Measurements from ENCODE around the genes ZNF729 and ZNF91.

GRCh38 chr19:20664386-20664912 is 3.1 kb upstream of the ZNF626 start:
- CAGE, long polyA plus RNA, result no peak
- RRBS, result no CpG with 5 or more reads among the region's 11 CpGs

- CAGE, long polyA plus RNA, result no peak
- RRBS, result no CpG with 5 or more reads among the region's 3 CpGs
Observed at GRCh38 chr19:21282354-21282967, 46.7 kb downstream of the ZNF708 start.

DNA sequence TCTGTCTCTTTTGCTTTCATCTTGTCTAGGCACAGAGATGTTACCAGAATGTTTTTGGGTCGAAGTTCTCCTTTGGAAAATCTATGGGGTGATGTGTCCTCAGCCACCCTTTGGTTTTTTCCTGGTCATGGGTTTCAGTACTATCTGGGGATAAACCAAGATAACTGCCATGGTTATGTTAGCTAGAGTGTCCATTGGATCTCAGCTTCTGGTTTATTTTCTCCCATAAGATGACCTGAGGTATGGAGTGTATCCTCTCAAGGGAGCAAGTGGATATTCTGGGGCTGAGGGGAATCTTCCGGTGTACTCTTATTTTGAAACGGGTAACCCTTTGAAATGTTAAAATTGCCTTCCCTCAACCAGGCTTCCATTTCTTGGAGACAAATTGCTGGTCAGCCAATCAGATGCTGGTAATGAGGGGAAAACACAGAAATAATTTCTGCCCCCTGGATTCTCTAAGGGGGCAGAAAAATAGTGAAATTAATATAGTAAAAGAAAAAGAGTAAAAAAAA is 1.5 kb downstream of the ZNF493 start:
- CAGE, long polyA plus RNA, result no peak
- RRBS, result no CpG with 5 or more reads among the region's 3 CpGs

DNA sequence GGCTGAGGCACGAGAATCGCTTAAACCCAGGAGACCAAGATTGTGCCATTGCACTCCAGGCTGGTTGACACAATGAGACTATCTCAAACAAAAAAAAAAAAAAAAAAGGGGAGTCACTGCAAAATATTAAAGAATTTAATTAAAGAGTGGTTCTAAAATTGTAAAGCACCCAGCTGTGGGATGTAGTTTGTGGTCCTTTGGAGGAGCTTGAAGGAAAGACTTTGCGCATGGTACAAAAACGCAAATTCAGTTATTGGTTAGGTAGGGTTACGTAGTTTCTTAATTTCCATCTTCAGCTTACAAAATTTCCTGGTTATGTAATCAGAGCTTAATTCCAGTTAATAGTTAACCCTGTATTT is 932 bp downstream of the ZNF429 start:
- CAGE, long polyA plus RNA, result no peak
- RRBS, result no CpG with 5 or more reads among the region's 5 CpGs

GRCh38 chr19:21805937-21806767 is 29.8 kb downstream of the ZNF43 start:
- CAGE, long polyA plus RNA, result no peak
- RRBS, result no CpG with 5 or more reads among the region's 3 CpGs

- CAGE, long polyA plus RNA, result no peak
- RRBS, result 3% methylated on average over 11 of the region's 61 CpGs
Observed at GRCh38 chr19:21851261-21852496, 15.7 kb upstream of the ZNF43 start.

- CAGE, long polyA plus RNA, result no peak
- RRBS, result no CpG with 5 or more reads among the region's 16 CpGs
Observed at GRCh38 chr19:22286172-22286493, at the start of gene ZNF729. Gene ZNF729 (plus strand): TSS chr19:22286441.

DNA sequence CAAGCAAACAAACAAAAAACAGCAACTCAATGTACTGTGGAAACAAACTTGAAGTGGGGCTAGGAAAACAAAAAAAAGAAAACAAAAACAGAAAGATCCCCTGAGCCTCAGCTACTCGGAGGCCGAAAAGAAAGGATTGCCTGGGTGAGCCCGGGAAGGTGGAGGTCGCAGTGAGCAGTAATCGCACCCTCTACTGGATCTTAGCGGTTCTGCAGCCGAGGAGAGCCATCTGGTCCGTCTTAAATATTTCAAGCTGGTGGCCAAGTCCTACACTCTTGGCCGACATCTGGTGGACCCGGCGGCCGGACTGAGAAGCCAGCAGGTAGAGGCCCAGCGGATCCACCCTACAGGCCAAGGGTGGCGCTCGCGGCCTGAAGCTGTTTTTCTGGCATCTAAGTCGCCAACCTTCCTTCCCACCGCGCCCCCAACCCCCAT is 46.6 kb upstream of the ZNF730 start:
- CAGE, long polyA plus RNA, result no peak
- RRBS, result no CpG with 5 or more reads among the region's 19 CpGs

DNA sequence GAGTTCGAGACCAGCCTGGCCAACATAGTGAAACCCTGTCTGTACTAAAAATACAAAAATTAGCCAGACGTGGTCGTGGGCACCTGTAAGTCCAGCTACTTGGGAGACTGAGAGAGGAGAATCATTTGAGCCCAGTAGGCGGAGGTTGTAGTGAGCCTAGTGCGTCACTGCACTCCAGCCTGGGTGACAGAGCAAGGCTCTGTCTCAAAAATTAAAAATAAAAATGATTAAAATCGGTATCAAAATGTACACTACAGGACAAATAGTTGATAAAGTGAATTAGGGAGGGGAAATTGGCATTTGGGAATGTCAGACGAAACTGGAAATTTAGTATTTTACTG is 1.5 kb downstream of the ZNF91 start:
- CAGE, long polyA plus RNA, result no peak
- RRBS, result no CpG with 5 or more reads among the region's 7 CpGs

DNA sequence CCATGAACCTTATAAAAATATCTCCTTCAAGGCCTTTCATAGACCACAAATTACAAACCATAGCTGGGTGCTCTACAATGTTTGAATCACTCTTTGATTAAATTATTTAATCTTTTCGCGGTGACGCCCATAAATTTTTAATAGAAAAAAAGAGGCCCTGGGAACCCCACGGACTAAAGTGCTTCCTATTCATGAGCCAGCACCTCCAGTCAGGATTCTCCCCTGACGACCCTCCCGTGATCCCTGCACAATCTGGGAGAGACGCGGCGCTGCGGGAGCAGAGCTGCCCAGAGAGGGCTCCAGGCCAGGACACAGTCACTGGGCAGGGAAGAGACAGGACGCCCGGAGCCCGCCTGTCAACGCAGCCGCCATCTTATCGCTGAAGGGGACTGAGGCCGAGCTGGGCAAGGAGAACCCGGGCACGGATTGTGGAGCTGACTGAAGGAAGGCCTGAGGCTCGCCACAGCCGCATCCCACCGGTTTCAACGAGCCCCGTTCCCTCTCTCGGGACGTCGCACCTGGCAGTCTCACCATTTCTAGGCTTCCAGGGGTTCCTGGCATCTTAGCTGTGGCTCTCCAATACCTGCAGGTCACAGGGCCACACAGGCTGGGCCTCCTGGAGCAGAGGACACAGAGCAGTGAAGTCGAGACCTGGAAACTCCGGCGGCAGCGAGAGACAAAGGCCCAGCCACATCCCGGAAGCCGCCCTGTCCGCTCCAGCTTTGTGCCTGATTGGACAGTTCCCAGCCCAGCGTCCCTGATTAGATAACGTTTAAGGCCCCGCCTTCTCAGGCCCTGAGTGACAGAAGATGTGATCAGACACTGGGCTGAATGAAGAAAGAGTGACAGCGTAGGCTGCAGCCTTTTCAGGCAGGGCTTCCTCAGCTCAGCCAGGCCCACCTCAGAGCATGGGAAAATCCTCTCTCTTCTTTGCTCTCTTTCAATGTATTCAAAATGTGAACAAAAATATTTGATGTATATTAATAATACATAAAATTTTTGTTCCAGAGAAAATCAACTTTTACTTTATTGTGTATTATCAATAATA is at the start of gene ZNF91:
ZNF91 (minus strand) TSS at position 678 of the 1,048 bp plus-strand sequence.
- CAGE, long polyA plus RNA, result no peak
- RRBS, result 3% methylated on average over 3 of the region's 38 CpGs

GRCh38 chr19:23549371-23550130 is 137.5 kb downstream of the ZNF675 start:
- CAGE, long polyA plus RNA, result no peak
- RRBS, result no CpG with 5 or more reads among the region's 10 CpGs

- CAGE, long polyA plus RNA, result no peak
- RRBS, result no CpG with 5 or more reads among the region's 16 CpGs
Observed at GRCh38 chr19:23957457-23958261, 43.0 kb downstream of the ZNF726 start.

DNA sequence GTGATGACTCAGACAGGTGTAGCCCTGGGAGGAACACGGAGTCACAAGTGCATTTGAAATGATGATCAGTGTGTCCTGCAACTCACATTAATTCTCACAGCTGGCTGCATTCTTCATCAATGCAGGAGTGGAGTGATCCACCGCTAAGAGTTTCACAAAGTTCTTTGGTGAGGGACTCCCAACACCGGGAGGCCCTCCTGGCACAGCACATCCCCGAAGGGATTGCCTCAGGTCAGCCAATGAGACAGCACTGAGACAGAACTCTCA is 82.7 kb upstream of the ZNF254 start:
- CAGE, long polyA plus RNA, result no peak
- RRBS, result no CpG with 5 or more reads among the region's 4 CpGs

- CAGE, long polyA plus RNA, result no peak
- RRBS, result no CpG with 5 or more reads among the region's 6 CpGs
Observed at GRCh38 chr19:24078735-24079889, 7.9 kb upstream of the ZNF254 start.

DNA sequence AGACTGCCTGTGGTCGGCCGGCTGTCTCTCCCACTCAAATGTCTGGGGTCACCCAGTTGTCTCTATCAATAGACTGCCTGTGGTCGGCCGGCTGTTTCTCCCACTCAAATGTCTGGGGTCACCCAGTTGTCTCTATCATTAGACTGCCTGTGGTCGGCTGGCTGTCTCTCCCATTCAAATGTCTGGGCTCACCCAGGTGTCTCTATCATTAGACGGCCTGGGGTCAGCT is 1555.6 kb downstream of the UQCRFS1 start:
- CAGE, long polyA plus RNA, result no peak
- RRBS, result no CpG with 5 or more reads among the region's 6 CpGs

- CAGE, long polyA plus RNA, result no peak
- RRBS, result no CpG with 5 or more reads among the region's 8 CpGs
Observed at GRCh38 chr19:27775860-27776479, 1437.0 kb downstream of the UQCRFS1 start.

DNA sequence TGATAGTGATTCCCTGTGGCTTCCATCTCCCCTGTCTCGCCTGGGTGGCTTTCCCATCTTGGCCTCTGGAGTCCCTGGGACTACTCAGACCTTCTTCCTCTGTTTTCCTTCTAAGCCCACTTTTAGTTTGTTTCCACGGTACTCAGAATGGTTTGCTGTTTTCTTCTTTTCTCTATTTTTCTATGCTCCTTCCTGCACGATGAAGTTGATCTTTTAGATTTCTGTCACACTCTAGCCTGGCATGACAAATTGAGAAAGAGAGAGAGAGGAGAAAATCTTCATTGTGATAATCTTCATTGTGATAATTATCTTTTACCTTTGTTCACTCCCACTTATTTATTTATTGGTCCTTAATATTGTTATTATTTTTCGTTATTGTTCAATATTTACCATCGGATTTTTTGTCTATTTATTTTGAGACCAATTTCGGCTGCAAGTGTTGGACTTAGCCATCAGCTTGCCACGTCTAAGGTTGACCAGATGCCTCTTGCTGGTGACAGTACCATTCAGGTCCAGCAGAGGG is 1435.5 kb downstream of the UQCRFS1 start:
- CAGE, long polyA plus RNA, result no peak
- RRBS, result no CpG with 5 or more reads among the region's 7 CpGs

DNA sequence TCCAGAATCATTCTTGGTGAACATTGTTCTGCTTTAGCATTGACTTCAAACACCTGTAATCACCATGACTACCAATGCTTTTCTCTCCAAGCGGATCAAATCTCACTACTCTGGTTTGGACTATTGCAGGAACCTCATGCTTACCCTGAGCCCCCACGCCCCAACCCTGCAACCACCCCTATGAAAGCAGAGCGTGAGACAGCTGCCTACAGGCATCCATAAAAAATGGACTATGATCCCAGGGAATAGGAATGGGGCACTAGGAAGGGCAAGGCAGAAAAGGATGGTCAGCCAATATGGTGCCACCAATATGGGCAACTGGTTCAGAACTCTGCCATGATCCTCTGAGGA is 1074.3 kb downstream of the UQCRFS1 start:
- CAGE, long polyA plus RNA, result no peak
- RRBS, result no CpG with 5 or more reads among the region's 3 CpGs

GRCh38 chr19:28793281-28793730 is 419.6 kb downstream of the UQCRFS1 start:
- CAGE, long polyA plus RNA, result no peak
- RRBS, result 8% methylated on average over 24 of the region's 47 CpGs

- CAGE, long polyA plus RNA, result no peak
- RRBS, result no CpG with 5 or more reads among the region's 30 CpGs
Observed at GRCh38 chr19:29605007-29606119, 720 bp upstream of the POP4 start.

All from mammary epithelial cell (primary cell).